Vagina (tissue), 1 donor: ENCODE data around the gene SH3BP1.

- PRO-cap: no peak
- RAMPAGE, long total RNA: no peak
Observed at GRCh38 chr22:37544090-37544484, 16.2 kb upstream of the CDC42EP1 start.

- PRO-cap: no peak
- RAMPAGE, long total RNA: no peak
Observed at GRCh38 chr22:37602431-37602794, 6.2 kb upstream of the GGA1 start.

DNA sequence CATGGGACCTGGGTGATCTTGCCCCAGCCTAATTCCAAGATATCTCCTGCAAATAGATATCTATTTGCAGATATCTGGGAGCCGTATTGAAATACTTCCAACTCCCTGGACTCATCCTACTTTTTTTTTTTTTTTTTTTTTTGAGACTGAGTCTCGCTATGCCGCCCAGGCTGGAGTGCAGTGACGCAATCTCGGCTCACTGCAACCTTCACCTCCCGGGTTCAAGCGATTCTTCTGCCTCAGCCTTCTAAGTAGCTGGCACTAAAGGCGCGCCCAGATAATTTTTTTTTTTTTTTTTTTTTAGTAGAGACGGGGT lies 1.2 kb upstream of the GGA1 start:
- PRO-cap: no peak
- RAMPAGE, long total RNA: no peak

- PRO-cap: no peak
- RAMPAGE, long total RNA: no peak
Observed at GRCh38 chr22:37625781-37626822, 13.4 kb upstream of the SH3BP1 start.

- PRO-cap: no peak
- RAMPAGE, long total RNA: start-site peak on the plus strand at chr22:37639469-37639490, 51 reads; start-site peak on the plus strand at chr22:37639669-37639690, 53 reads
Observed at GRCh38 chr22:37639170-37639845, at the start of gene SH3BP1. Gene SH3BP1 (plus strand): TSS chr22:37639669.

DNA sequence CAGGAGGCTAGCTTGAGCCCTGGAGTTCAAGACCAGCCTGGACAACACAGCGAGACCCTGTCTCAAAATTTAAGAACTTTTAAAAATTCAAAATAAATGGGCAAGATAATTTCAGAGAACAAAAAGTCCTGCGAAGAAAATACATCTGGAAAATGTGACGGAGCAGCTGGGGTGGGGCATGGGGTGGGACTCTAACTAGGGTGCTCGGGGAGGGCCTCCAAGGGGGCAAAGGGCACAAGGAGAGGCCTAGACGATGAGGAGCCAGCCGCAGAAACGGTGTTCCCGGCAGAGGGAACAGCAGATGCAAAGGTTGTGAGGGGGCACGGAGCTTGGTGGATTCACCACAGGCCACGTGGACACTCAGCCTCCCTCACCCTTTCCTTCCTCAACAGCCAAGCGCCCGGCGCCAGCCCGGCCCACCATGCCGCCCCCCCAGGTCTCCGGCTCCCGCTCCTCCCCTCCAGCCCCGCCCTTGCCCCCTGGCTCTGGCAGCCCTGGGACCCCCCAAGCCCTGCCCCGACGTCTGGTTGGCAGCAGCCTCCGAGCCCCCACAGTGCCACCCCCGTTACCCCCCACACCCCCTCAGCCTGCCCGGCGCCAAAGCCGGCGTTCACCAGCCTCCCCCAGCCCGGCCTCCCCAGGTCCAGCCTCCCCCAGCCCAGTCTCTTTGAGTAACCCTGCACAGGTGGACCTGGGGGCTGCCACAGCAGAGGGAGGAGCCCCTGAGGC lies 3.5 kb upstream of the PDXP start:
- PRO-cap: no peak
- RAMPAGE, long total RNA: no peak

DNA sequence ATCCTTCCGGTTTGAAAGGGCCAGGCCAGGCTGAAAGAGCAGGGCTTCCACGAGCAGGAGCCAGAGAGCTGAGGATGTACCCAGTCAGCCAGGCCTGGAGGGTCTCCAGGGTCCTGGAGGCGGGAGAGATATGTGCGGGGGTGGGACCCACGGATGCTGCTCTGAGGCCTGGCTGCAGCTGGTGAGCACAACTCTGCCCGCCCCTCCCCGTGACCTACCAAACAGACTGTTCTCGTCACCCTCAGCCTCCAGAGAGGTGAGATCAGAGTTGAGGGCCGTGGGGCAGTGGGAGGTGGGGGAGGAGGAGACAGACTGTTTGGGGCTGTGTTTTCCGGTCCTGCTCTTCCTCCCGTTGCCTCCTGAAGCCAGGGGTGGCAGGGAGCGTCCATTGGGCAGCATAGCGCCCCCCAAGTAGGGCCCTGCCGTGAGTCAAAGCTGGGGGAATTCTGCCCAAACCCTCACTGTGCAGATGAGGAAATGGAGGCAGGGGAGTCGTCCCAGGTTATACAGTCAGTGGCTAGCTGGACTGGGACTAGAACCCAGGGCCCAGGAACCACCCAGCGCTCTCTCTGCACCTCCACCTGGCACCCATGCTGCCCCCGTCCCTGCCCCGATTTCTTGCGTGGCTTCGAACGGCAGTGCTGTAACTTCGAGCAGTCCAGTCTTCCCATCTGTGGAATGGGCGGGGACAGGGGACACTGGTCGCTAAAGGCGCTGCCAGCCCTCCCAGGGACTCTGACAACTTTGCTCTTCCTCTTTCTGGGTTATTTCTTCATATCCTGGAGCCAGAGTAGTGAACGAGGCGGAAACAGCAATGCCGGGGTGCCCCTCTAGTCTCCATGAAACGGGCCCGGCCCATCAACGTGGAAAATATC lies 42.4 kb downstream of the TRIOBP start:
- PRO-cap: bidirectional peak, plus-strand start at position 265 of the sequence, minus-strand start at position 163 of the sequence
- RAMPAGE, long total RNA: no peak

- PRO-cap: bidirectional peak, plus-strand start at chr22:37746263, minus-strand start at chr22:37746067
- RAMPAGE, long total RNA: no peak
Observed at GRCh38 chr22:37745502-37746199, 48.8 kb downstream of the TRIOBP start.

DNA sequence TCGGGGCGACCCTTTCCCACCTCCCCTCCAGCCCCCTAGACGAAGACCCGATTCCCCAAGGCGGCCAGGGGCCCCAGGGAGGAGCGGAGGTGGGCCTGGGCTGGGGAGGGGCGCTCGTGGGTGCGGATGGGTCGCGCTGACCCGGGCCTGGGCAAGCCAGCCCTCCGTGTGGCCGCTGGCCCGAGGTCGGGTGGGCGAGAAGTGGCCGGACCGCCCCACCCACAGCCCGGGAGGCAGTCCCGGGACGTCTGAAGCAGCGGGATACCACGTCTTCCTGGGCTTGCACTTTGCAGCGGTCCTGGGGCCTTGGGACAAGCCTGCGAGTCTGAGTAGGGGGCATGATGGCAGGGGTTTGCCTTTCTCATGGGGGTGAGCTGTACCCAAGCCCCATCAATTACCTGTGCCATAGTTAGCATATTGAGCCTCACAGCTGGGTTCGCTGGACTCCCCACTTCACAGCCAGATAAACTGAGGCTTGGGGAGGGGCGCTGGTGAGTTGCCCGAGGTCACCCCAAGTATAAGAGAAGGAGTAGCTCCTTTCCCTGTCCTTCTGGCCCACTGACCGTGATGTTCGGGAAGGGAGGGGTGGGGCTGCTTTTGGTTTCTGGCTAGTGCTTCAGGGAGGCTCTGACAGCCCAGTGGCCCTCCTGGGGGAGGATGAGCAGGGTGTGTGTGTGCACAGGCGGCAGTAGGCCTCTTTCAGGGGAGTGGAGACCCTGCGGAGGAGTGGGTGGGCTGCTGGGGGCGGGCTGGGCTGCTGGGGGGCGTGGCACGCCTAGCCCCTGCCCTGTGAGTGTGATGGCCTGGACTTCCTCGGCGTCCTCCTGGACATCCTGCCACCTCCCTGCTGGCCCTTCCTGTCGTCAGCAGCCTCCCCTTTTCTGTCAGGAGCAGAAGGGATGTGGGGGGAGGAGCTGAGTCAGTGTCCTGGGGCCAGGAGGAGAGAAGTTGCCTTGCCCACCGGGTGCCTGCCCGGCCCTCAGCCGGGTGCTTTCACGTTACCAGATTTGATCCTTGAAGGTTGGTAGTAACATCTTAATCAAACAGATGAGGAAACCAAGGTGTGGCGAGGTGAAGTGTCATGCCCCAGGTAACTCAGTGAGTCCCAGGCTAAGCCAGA lies 50.2 kb downstream of the TRIOBP start:
- PRO-cap: bidirectional peak, plus-strand start at position 224 of the sequence, minus-strand start at position 250 of the sequence; bidirectional peak, plus-strand start at position 638 of the sequence, minus-strand start at position 560 of the sequence; bidirectional peak, plus-strand start at position 922 of the sequence, minus-strand start at position 868 of the sequence
- RAMPAGE, long total RNA: no peak

GRCh38 chr22:37749645-37750499 lies 53.0 kb downstream of the TRIOBP start:
- PRO-cap: no peak
- RAMPAGE, long total RNA: no peak

- PRO-cap: no peak
- RAMPAGE, long total RNA: no peak
Observed at GRCh38 chr22:37925566-37926175, 19.6 kb downstream of the MICALL1 start.

DNA sequence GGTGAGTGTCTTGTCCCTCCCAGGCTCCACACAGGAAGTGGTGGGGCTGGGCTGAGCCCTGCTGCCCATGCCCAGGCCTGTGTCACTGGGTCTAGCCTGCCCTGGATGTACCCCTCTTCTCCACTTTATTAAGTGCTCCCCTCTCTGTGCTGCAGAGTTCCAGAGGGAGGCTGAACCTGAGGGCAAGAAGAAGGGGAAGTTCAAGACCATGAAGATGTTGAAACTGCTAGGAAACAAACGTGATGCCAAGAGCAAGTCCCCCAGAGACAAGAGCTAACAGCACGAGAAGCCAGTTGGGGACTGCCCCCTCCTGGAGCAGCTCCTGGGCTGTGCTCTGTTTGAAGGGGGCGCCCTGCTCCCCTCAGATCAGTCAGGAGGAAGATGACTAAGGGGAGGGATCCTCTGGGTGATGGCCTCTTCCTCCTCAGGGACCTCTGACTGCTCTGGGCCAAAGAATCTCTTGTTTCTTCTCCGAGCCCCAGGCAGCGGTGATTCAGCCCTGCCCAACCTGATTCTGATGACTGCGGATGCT lies 12.8 kb downstream of the C22orf23 start:
- PRO-cap: no peak
- RAMPAGE, long total RNA: no peak

DNA sequence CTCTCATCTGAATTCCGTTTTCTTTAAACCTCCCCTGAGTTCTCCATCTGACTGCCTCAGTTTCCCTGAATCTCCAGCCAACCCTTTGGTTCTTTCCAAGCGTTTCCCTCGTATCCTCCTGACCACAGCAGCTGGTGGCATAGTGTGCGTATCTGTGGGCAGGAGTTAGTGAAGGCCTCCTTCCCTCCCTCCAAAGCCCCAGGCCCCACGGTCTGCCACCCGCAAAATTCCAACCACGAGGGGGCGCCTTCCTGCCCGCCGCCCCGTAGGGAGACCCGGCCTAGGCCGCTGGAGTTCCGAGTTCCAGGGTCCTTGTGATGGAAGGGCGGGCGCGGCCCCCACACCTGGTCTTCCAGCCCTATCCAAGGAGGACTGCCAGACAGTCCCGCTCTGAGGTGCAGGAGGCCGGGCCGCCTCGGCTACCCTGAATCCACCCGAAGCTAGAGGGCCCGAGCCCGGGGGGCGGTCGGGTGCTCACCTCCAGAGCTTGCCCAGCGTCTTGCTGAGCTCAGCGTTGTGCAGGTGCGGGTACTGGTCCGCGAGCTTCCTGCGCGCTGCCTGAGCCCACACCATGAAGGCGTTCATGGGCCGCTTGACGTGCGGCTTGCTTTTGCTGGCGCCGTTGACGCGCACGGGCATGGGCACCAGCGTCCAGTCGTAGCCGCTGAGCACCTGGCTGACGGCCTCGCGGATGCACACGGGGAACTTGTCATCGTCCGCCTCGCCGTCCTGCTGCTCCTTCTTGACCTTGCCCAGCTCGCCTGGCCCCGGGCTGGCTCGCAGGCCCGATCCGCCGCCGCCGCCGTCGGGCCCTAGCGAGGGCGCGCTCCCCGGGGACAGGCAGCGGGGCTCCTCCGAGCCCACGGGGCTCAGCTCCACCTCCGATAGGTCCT lies 1.2 kb downstream of the SOX10 start:
- PRO-cap: no peak
- RAMPAGE, long total RNA: no peak

- PRO-cap: no peak
- RAMPAGE, long total RNA: no peak
Observed at GRCh38 chr22:38051950-38052724, 5.1 kb upstream of the PICK1 start.

DNA sequence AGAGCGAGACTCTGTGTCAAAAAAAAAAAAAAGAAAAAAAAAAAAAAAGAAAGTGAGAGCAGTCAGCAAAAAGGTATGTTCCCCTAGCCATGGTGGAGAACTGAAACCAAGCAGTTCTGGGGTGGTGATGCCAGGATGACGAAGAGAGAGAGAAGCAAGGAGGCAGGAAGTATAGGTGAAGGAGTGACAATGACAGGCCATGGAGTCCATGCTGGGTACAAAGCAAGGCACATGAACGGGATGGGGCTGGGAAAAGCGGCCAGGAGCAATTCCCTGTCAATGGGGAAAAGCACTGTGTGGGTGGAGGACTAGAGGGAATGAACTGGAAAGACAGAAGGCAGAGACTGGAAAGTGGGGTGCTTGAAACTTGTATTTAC lies 19.5 kb downstream of the PLA2G6 start:
- PRO-cap: no peak
- RAMPAGE, long total RNA: no peak

DNA sequence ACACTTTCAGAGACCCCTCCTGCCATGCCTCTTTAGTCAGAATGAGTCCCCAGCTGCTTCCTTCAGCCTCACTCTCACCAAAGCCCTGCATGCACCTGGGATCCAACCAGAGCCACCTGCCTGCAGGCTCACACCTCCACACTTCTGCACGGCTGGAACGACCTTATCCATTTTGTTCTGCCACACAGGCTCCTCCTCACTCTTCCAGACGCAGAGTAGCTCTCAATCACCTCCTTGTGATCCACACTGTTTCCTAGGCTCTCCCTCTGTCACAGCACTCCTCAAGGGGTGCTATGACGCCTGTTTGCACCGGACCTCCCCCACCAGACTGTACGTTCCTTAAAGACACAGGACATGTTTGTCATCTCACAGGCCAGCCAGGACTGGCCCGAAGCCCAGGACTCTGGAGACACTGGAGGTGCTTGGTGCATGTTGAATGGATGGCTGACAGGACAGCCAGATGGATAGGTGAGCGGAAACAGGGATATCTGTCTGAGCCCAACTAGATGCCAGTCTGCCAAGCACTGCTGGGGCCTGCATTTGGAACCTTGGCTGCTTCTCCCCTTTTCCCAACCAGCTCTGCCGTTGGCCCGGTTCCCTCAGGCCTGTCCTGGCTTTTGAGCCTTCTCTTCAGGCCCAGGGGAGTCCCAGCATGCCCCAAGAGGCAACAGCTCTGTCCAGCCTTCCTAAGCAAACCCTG lies 13.7 kb downstream of the PLA2G6 start:
- PRO-cap: no peak
- RAMPAGE, long total RNA: no peak

DNA sequence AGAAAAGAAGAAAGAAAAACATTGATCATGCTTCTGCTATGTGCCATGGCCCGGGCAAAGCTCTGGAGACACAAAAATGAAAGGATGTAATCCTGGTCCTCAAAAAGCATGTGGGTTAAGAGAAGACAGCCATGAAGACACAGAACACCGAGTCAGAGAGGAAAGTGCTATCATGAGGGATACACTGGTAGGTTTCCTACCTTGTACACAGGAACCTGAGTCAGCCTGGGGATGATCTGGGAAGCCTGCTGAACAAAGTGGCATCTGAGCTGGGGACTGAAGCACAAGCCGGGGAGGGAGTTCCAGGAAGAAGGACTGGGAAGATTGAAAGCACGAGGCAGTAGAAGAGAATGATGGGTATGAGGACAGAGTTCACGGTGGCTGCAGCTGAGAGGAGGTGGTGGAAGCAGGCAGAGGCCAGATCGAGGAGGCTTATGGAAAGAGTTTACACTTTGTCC lies 9.9 kb upstream of the MAFF start:
- PRO-cap: no peak
- RAMPAGE, long total RNA: no peak

DNA sequence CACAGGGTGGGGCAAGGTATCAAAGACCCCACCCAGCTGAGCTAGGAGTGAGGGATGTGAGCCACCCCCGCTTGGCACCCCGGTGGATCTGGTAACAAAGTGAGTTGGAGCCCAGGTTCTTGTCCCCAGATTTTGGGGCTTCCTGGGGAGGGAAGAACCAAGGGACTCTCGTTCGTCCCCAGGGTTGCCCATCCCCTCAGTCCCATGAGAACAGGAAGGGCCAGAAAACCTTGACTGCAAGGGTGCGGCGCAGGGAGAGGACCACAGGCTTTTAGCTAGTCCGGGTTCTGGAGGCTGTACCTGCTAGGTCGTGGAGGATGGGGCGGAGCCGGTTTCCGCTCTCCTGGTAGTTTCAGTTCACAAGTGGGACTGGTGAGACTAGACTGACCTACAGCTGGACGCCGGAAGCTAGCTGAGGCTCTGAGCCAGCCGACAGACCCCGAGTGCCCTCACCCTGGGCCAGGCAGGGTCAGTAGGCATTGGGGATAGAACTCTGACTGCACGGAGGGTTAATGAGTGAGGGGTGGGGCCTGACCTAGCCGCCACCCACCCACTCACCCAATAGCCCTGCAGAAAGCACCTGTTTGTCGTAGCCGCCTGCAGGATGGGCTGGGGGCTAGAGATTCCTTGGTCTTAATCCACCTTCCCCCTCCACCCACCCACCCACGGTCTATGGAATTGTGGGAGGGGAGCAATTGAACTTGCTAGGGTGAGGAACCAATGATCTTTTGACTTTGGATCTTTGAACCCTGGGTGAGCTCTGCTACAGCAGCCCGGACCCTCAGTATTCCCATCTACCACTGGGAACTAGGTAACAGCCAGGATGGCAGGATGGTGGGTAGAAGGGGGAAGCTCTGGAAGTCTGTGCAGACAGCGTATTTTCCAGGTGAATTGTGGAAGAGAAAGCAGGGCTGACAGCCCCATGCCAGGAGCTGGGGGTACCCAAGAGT lies 1.5 kb downstream of the MAFF start:
- PRO-cap: bidirectional peak, plus-strand start at position 373 of the sequence, minus-strand start at position 273 of the sequence
- RAMPAGE, long total RNA: start-site peak on the plus strand centred at position 689 of the sequence, 118 bp wide, 10 reads

DNA sequence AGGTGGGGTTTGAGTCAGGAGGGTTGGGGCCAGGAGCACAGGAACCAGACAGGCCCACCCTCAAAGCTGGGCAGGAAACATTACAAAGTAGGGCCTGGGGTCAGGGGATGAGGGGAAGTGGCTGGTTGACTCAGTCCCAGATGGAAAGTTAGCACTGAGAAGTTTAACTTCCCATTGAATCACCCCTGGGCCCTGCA lies 2.0 kb downstream of the MAFF start:
- PRO-cap: no peak
- RAMPAGE, long total RNA: start-site peak on the plus strand centred at position 44 of the sequence, 37 bp wide, 9 reads

- PRO-cap: no peak
- RAMPAGE, long total RNA: start-site peak on the plus strand at chr22:38210713-38211552, 11 reads
Observed at GRCh38 chr22:38210812-38211296, 9.1 kb downstream of the MAFF start.